Gastroesophageal sphincter (tissue), 4 donors: ENCODE data around the genes ALKAL2, RPS7 and COLEC11.

DNA sequence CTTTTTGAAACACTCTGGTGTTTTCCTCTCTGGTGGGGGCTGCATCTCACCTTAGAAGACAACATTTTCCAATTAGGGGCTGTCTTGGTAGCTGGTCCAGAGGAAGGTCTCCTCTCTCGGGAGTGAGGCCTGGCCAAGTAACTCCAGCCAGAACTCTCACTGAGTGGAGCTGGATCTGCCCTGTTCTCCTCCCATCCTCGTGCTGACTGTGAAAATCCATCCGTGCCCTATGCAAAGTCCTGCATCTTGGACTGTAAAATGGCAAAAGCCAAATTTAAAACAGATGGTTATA lies 26.3 kb downstream of the FAM110C start:
- PRO-cap, result no peak
- RAMPAGE, long total RNA, 4 experiments, result no peak in any of the 4 experiments

- PRO-cap, result no peak
- RAMPAGE, long total RNA, 4 experiments, result no peak in any of the 4 experiments
These were observed at the start of gene ALKAL2 for GRCh38 chr2:287500-288517. Gene ALKAL2, minus strand, starts transcription at chr2:288091.

DNA sequence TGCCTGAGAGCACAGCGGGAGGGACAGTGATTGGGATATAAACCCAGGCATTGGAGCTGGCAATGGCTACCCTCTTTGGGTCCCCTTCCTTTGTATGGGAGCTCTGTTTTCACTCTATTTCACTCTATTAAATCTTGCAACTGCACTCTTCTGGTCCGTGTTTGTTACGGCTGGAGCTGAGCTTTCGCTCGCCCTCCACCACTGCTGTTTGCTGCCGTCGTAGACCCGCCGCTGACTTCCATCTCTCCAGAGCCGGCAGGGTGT lies 84.9 kb downstream of the TMEM18 start:
- PRO-cap, result no peak
- RAMPAGE, long total RNA, 4 experiments, result no peak in any of the 4 experiments

- PRO-cap, result no peak
- RAMPAGE, long total RNA, 4 experiments, result no peak in any of the 4 experiments
These were observed 1.1 kb downstream of the TMEM18 start for GRCh38 chr2:675985-676599.

DNA sequence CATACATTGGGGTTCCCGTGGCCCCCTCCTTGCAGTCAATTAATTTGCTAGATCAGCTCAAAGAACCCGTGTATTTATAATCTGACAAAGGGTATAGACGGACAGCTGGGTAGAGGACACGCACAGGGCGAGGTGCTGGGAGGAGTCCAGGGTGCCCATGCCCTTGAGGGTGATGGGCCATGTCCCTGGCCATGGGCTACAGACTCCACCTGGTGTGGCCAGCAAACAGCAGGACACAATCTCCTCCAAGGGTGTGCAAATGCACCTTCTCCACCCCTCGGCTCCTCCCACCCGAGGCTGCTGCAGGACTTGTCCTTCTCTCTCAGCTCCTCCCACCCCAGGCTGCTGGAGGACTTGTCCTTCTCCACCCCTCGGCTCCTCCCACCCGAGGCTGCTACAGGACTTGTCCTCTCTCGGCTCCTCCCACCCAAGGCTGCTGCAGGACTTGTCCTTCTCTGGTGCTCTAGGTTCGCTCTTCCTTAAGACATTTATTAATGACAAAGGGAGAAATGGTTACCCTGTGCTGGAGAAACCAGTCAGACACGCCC lies 57.4 kb upstream of the SNTG2 start:
- PRO-cap, result no peak
- RAMPAGE, long total RNA, 4 experiments, result no peak in any of the 4 experiments

DNA sequence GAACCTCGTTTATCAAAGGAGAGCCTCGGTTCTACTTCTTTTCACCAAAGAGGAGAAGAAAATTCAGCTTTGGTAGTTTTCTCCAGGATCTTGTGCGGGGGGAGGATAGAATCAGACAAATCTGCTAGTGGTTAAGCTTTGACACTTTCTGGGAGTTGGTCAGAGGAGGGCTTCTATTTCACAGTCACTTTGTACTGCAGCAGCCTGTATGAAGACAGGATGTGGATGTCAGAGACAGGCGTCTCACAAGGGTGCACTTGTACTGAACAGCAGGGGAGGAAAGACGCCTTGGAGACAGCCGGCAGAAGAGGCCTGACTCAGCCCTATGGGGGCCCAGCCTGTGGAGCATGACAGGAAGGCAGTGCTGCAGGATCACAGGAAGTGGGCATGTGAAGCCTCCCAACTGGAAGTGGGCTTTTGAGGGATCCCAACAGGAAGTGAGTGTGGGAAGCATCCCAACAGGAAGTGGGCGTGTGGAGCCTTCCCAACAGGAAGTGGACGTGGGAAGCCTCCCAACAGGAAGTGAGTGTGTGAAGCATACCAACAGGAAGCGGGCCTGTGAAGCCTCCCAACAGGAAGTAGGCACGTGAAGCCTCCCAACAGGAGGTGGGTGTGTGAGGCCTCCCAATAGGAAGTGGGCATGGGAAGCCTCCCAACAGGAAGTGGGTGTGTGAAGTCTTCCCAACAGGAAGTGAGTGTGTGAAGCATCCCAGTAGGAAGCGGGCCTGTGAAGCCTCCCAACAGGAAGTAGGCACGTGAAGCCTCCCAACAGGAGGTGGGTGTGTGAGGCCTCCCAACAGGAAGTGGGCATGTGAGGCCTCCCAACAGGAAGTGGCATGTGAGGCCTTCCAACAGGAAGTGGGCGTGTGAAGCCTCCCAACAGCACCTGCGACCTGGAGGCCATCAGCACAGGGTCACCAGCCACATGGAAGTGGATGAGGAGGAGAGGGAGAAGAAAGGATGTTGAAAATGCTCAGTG lies 212.3 kb downstream of the SNTG2 start:
- PRO-cap, result no peak
- RAMPAGE, long total RNA, 4 experiments, result no peak in any of the 4 experiments

DNA sequence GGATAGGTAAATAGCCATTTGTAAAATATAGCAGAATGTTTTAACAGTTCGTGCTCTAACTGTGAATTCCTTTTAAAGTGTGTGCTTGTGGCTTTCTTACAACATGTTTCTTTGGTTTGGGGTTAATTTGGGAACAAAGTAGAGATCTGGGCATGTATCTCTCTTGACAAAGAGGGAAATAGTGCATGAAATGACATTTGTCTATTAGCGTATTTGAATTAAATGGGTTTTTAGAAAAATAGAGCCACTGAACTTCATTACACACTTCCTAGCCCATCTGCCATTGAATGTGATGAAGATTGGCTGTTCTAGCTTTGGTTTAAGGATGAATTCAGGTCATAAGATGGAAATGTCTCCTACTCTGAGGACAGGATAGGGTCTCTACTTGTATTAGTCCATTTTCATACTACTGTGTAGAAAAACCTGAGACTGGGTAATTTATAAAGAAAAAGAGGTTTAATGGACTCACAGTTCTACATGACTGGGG lies 202.1 kb upstream of the TPO start:
- PRO-cap, result no peak
- RAMPAGE, long total RNA, 4 experiments, result start-site peak on the plus strand in 1 of 4 experiments, centred at position 162 of the sequence, 13 reads per replicate

DNA sequence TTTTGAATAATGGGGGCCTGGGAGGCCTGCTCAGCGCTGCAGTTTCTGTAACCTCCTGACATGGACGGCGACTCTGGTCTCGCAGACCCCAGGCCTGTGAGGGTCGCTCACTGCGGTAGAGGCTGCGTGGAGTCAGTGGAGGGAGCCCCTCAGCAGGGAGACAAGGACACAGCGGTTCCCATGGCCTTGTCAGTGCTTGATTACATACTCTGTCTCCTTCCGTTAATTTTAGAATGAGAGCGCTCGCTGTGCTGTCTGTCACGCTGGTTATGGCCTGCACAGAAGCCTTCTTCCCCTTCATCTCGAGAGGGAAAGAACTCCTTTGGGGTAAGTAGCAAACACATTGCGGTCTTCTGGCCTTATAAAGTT lies 897 bp downstream of the TPO start:
- PRO-cap, result no peak
- RAMPAGE, long total RNA, 4 experiments, result no peak in any of the 4 experiments

DNA sequence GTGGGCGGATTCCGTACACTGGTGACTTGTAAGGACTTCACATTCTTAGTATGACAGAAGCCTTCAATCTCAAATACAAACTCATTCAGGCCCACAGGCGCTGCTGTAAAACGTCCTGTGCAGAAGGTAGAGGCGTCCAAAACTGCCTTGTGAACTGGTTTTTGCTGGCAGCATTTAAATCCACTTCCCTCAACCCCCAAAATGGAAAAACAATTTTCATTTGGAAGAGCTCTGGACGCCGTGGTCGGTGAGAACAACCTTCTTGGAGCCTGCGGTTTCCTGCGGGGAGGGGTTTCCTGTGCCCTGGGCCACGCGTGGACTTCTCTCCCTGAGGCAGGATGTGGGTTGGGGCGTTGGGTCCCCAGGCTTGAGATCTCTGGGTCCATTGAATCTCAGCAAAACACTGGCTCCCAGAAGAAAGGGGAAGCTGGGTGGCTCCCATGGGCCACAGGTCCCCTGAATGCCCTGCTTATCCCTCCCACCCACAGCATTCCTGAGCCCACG lies 151.1 kb downstream of the TPO start:
- PRO-cap, result no peak
- RAMPAGE, long total RNA, 4 experiments, result no peak in any of the 4 experiments

GRCh38 chr2:1614640-1615039 lies 129.7 kb downstream of the PXDN start:
- PRO-cap, result no peak
- RAMPAGE, long total RNA, 4 experiments, result no peak in any of the 4 experiments

DNA sequence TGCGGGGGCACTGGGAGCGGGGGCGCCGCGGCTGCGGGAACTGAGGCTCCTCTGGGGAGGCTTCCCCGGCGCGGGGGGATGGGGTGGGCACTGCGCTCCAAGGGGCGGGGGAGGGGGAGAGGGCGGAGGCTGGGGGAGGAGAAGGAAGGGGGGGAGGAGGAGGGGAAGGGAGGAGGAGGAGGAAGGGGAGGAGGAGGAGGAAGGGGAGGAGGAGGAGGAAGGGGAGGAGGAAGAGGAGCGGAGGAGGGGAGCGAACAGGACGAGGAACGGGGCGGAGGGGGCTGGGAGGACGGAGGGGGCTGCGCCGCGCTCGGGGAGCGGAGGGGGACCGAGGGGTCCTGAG lies 845 bp downstream of the PXDN start:
- PRO-cap, result bidirectional peak, plus-strand start at position 230 of the sequence, minus-strand start at position 53 of the sequence
- RAMPAGE, long total RNA, 4 experiments, result no peak in any of the 4 experiments

DNA sequence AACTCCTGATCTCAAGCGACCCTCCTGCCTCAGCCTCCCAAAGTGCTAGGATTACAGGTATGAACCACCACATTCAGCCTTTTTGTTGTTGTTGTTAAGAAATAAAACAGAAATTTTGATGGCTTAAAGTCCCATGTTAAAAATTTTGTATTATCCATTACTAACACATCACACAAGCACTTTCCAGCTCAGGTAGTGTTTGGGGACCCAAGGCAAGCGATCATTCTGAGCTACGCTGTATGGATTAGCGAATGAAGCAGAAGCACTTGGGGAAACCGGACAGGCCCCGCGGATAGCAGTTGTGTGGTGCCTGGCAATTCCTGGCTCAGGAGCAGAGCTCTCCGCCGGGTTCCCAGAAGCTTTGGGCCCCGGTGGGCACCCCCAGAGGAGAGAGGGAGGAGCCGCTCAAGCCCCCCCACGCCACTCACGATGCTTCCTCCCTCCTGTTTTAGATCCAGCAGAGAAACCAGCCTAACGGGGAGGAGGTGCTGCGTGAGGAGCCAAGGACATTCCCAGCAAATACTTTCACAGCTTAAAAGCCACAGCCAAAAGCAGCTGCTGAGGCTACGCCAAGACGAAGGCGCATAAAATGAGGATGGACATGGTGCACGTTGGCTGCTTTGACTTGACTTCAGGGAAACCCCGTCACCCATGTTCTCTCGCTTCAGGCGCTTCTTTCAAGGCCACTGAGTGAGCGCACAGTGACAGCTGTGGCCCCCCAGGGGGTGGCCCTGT lies 71.9 kb upstream of the PXDN start:
- PRO-cap, result bidirectional peak, plus-strand start at position 587 of the sequence, minus-strand start at position 303 of the sequence
- RAMPAGE, long total RNA, 4 experiments, result no peak in any of the 4 experiments

DNA sequence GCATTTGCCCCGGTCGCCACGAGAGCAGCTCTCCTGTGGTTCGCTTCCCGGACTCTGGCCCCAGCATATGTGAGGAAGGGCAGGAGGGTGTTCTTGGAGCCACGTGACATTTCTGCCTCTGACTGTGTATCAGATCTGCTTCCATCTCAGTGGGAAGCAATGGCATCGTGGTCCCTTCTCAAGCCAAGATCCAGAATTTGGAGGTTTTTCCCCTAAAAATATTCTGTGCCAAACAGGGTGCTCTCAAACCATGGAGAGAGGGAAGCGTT lies 74.2 kb upstream of the PXDN start:
- PRO-cap, result no peak
- RAMPAGE, long total RNA, 4 experiments, result no peak in any of the 4 experiments

- PRO-cap, result no peak
- RAMPAGE, long total RNA, 4 experiments, result no peak in any of the 4 experiments
These were observed 38.7 kb downstream of the ADI1 start for GRCh38 chr2:3480675-3481021.

GRCh38 chr2:3557282-3557481 lies 951 bp downstream of the RNASEH1 start:
- PRO-cap, result no peak
- RAMPAGE, long total RNA, 4 experiments, result no peak in any of the 4 experiments

- PRO-cap, result bidirectional peak, plus-strand start at chr2:3575325, minus-strand start at chr2:3575119
- RAMPAGE, long total RNA, 4 experiments, result start-site peak on the plus strand in 4 of 4 experiments, at chr2:3575294-3575350 at its widest, 5,501 to 12,211 reads per replicate
These were observed at the start of gene RPS7 for GRCh38 chr2:3574933-3575454. Gene RPS7, plus strand, starts transcription at chr2:3575260.

DNA sequence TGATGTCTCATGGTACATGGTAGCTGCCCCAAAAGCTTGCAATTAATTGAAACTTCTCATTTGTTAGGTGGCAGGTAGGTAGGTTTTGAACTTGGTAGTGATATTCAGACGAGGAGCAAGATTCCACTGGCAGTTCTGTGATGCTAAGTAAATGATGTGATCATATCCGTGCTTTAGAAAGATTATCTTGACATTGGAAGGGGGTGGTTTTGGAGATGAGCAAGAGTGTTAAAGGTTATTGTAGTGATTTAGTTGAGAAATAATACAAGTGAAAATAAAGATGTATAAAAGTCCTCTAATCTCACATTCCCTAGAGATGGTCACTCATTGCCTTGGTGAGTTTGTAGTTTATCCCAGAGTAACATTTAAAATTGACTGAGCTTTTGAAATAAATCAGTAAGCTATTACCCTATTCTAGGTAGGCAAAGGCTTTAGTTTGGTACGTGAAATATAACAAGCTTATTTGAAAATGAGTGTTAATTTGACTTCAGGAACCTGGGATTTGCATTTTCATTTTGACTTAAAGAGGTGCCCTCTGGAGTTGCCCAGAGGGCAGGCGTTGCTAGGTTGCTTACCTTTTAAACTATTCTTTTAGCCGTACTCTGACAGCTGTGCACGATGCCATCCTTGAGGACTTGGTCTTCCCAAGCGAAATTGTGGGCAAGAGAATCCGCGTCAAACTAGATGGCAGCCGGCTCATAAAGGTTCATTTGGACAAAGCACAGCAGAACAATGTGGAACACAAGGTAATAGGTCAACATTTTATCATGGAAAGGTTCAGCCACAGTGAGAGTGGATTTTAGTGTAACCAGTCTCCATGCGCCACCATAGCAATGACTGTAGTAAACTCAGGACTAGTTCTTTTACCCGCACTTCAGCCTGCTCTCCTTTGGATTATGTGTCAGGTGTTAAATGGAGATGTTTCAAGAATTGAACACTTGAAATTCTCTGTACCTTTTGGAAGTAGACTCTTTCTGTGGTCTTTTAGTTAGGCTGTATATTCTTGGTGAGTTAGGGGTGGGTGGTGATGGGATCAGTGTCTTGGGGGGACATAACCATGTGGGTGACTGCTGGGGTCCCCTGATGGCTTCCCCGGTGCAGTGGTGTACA lies 4.8 kb downstream of the RPS7 start:
- PRO-cap, result no peak
- RAMPAGE, long total RNA, 4 experiments, result no peak in any of the 4 experiments

DNA sequence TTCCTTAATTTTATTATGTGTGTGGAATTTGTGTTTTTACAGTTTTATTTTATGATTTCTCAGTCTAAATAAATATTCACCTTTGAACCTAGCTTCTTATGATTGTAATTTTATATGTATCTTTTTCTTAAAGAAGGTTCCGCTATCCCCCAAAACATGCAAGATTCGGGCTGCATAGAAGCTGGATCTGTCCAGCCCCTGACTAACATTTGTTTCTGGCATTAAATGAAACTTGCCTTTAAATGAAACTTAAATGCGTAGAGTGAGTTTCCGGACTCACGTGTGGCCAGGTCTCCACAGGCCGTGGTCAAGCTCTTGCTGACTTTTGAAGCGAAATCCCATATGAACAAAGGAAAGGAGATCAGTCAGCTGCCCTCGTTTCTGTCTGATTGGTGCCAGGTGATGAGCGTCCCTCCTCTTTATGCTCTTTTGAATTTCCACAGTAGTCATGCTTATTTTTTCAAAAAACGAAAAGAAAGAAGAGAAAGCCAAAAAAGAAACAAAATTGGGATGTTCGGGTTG lies 509 bp upstream of the COLEC11 start:
- PRO-cap, result no peak
- RAMPAGE, long total RNA, 4 experiments, result no peak in any of the 4 experiments

DNA sequence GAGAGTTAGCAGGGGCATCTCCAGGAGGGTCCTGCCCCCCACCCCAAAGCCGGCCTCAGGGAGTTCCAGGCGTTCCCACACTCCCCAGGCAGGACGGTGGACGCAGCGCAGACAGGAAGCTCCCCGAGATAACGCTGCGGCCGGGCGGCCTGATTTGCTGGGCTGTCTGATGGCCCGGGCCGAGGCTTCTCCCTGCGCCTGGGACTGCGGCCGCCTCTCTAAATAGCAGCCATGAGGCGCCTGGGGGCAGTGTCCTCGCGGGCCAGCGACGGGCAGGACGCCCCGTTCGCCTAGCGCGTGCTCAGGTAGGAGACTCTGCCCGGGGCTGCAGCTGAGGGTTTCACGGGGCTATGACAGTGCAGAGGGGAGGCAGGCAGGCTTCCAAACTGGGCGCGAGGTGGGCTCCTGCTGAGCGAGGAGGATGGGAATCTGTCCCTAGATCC lies at the start of gene COLEC11:
COLEC11 (plus strand) TSS at position 249 of the 443 bp plus-strand sequence.
- PRO-cap, result no peak
- RAMPAGE, long total RNA, 4 experiments, result start-site peak on the plus strand in 3 of 4 experiments, centred at positions 182 to 223 of the sequence, 9 to 67 reads per replicate

DNA sequence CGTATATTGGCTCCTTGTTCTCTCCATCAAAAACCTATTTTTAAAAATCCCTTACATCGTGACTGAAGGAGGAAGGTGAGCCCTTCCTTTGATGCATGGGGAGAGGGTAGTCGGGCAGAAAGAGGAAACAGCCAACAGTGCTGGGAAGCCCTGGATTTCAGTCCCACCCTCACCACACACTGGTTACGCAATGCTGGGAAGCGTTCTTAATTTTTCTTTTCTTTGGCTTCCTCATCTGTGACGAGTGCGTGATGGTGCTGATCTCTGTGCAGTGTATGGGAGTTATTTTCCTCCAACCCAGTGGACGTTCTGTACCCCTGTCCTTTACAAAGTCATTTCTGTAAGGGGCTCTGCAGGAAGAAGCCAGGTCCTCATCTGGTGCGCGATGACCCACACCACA lies 4.0 kb downstream of the COLEC11 start:
- PRO-cap, result no peak
- RAMPAGE, long total RNA, 4 experiments, result no peak in any of the 4 experiments